ENCODE results near the genes ZNF90, ZNF100, ZNF492, ZNF728 and POP4.

- RRBS = no CpG with 5 or more reads among the region's 28 CpGs
Measured at GRCh38 chr19:19656546-19657212, 6.8 kb downstream of the ATP13A1 start.

GRCh38 chr19:19659375-19660197, 3.9 kb downstream of the ATP13A1 start:
- RRBS = no CpG with 5 or more reads among the region's 23 CpGs

DNA sequence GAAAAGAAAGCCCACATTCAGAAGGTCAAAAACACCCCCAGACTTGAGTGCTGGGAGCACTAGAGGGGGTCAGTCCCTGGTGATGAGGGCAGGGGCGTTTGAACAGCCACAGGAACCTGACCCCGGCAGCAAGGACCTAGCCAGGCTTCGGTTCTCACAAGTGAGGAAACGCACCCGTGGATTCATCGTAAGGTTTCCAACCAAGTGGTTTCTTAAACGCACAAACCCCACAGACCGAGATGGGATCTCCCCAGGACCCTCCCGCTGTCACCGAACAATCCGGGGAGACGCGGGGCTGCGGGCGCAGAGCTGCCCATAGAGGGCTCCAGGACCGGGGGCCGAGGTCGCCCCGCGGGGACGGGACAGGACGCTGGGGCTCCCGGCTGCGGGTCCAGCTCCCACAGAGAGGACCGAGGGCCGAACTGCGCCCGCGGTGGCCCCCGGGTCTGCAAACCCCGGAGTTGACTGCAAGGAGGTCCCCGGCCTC, 457 bp downstream of the ZNF14 start:
- RRBS = 1% methylated on average over 21 of the region's 32 CpGs

GRCh38 chr19:20077618-20078574, at the start of gene ZNF90:
TSS of gene ZNF90 (plus strand) at chr19:20078000.
- RRBS = no CpG with 5 or more reads among the region's 33 CpGs

DNA sequence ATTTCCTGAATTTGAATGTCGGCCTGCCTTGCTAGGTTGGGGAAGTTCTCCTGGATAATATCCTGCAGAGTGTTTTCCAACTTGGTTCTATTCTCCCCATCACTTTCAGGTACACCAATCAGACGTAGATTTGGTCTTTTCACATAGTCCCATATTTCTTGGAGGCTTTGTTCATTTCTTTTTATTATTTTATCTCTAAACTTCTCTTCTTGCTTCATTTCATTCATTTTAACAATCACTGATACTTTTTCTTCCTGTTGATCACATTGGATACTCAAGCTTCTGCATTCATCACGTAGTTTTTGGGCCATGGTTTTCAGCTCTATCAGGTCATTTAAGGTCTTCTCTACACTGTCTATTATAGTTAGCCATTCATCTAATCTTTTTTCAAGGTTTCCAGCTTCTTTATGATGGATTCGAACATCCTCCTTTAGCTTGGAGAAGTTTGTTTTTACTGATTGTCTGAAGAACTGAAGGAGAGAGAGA, 61.0 kb downstream of the ZNF486 start:
- RRBS = no CpG with 5 or more reads among the region's 4 CpGs

DNA sequence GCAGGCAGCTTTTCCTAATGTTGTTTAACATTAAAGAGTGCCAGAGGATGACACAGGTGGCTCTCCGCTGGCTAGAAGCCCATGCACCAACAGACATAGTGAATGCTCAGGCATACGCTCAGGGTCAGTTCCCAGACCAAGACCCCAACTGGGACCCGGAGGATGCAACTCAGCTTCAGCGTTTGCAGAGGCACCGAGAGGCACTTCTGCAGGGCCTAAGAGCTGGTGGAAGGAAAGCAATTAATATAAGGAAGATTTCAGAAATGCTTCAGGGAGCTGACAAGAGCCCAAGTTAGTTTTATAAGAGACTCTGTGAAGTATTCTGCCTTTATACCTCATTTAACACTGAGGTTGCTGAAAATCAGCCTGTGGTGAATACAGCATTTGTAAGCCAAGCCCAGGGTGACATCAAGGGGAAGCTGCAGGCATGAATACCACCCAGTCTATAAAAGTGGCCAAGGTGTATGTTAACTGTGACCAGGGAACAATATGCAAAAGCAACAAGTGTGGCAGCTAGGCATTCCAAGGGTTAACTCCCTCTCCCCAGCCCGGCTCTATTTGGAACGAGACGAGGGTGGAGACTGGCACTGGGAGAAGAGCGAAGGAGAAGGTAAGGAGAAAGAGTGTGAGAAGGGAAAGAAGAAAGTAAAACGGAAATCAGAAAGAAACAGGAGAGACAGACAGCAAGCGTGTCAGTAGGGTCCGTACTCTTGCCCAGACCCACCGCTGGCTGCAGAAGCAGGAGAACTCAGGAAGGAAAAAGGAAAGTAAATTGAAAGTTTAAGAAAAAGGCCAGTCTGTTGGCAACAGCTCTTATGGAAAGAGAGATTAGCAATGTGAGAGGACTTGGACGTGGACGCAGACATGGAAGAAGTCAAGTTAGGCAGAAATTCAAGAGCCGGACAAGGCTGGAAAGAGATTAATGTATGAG, 47.8 kb downstream of the ZNF626 start:
- RRBS = no CpG with 5 or more reads among the region's 16 CpGs

DNA sequence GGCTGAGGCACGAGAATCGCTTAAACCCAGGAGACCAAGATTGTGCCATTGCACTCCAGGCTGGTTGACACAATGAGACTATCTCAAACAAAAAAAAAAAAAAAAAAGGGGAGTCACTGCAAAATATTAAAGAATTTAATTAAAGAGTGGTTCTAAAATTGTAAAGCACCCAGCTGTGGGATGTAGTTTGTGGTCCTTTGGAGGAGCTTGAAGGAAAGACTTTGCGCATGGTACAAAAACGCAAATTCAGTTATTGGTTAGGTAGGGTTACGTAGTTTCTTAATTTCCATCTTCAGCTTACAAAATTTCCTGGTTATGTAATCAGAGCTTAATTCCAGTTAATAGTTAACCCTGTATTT, 932 bp downstream of the ZNF429 start:
- RRBS = no CpG with 5 or more reads among the region's 5 CpGs

DNA sequence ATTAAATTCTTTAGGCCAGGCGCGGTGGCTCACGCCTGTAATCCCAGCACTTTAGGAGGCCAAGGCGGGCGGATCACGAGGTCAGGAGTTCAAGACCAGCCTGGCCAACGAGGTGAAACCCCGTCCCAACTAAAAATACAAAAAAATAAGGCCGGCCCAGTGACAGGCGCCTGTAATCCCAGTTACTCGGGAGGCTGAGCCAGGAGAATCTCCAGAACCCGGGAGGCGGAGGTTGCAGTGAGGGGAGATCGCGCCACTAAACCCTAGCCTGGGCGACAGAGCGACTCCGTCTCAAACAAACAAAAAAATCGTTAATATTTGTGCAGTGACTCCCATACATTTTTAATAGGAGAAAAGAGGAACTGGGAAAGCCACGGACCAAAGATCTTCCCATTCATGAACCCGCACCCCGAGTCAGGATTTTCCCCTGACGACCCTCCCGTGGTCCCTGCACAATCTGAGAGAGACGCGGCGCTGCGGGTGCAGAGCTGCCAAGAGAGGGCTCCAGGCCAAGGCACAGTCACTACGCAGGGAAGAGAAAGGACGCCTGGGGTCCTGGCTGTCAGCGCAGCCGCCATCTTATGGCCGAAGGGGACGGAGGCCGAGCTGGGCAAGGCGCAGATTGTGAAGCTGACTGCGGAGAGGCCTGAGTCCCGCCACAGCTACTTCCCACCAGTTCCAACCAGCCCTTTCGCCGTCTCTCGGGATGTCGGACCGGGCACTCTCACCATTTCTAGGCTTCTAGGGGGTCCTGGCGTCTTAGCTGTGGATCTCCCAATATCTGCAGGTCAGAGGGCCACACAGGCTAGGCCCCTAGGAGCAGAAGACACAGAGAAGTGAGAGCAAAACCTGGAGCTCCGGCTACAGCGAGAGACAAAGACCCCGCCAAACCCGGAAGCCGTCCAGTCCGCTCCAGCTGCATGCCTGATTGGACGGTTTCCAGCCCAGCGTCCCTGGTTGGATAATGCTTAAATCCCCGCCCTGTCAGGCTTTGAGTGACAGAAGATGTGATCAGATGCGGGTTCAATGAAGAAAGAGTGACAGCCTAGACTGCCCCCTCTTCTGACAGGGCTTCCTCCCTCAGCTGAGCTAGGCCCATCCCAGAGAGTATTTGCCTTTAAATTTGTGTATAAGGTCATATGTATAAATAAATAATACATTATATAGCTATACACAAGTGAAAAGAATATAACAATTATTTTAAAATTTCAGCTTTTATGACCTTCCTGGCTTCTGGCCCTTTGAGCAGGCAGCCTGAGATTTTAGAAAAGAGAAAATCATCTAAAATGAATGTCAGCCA, at the start of gene ZNF100:
ZNF100 (minus strand) TSS at position 881 of the 1,300 bp plus-strand sequence.
- RRBS = no CpG with 5 or more reads among the region's 54 CpGs

GRCh38 chr19:22633897-22634465, at the start of gene ZNF492:
TSS of gene ZNF492 (plus strand) at chr19:22634324.
- RRBS = no CpG with 5 or more reads among the region's 26 CpGs

DNA sequence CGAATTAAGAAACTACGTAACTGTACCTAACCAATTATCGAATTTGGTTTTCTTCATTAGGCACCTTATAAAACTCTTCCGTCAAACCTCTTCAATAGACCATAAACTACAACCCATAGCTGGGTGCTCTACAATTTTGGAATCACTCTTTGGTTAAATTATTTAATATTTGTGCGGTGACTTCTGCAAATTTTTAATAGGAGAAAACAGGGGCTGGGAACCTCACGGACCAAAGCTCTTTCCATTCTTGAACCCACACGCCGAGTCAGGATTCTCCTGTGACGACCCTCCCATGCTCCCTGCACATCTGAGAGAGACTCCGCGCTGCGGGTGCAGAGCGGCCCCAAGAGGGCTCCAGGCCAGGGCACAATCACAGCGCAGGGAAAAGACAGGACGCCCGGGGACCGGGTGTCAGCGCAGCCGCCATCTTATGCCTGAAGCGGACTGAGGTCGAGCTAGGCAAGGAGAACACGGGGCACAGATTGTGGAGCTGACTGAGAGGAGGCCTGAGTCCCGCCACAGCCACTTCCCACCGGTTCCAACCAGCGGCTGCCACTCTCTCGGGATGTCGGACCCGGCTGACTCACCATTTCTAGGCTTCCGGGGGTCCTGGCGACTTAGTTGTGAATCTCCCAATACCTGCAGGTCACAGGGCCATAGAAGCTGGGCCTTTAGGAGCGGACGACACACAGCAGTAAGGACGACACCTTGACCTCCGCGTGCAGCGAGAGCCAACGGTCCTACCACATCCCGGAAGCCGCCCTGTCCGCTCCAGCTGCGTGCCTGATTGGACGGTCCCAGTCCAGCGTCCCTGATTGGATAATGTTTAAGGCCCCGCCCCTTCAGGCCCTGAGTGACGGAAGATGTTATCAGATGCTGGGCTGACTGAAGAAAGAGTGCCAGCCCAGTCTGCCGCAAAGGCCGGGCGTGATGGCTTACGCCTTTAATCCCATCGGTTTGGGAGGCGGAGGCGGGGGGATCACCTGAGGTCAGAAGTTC, at the start of gene ZNF728:
ZNF728 (minus strand) TSS at position 736 of the 999 bp plus-strand sequence.
- RRBS = 0% methylated on average over 2 of the region's 52 CpGs

DNA sequence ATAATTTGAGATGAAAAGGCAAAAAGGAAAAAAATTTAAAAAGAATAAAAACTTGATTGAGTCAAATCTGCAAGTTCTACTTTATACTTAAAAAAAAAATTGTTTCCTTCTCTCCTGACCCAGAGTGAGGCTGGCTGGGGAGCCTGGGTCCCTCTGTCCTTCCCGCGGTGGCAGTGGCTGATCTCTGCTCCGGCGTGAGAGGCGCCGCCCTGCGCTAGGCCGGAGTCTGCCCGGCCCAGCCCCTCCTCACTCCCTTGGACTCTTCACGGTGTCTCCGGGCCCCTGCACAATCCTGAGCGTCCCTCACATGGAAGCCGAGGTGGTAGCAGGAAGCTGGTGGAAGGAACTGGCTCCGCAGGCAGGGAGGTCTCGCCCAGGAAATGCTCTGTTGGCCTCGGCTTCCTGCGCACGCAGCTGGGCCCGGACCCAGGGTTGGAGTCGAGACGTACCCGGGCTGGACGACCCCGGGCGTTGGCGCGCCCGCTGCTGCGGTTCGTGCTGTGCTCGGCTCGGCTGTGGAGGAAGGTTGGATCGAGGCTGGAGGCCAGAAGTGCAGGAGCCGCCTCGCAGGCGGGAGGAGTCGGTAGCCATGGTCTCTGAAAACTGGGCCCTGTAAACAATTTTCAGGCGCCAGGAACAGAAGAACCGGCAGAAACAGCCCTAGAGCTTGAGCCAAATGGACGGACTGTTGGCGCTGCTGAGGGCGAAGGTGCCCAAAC, 46.4 kb downstream of the ZNF724 start:
- RRBS = no CpG with 5 or more reads among the region's 42 CpGs

- RRBS = no CpG with 5 or more reads among the region's 14 CpGs
Measured at GRCh38 chr19:23414758-23415446, 19.6 kb upstream of the ZNF91 start.

GRCh38 chr19:23467707-23468132, 72.4 kb upstream of the ZNF91 start:
- RRBS = no CpG with 5 or more reads among the region's 1 CpG

- RRBS = under 1% methylated on average over 8 of the region's 53 CpGs
Measured at GRCh38 chr19:24033356-24034510, 53.3 kb upstream of the ZNF254 start.

DNA sequence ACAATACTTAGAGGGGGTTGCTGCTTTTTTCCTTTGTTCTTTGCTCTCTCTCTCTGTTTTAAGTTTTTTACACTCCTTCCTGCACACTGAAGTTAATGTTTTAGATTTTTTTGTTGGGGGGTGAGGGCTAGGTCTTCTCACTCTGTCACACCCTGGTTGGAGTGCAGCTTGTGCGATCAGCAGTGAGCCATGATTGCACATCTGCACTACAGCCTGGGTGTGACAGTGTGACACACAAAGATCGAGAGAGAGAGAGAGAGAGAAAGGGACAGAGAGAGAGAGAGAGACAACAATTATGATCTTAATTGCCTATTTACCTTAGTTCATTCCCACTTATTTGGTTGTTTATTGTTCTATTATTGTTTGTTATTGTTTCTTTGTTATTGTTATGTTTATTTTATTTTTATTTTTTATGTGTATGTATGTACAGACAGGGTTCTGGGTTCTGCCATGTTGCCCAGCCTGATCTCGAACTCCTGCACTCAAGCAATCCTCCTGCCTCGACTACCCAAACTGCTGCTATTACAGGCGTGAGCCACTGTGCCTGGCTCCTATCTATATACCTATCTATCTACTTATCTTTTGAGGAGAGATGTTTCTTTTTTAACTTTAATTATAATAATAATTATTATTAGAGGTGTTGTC, 1432.1 kb downstream of the UQCRFS1 start:
- RRBS = no CpG with 5 or more reads among the region's 5 CpGs

GRCh38 chr19:29405656-29406106, 120.1 kb upstream of the VSTM2B start:
- RRBS = no CpG with 5 or more reads among the region's 16 CpGs

DNA sequence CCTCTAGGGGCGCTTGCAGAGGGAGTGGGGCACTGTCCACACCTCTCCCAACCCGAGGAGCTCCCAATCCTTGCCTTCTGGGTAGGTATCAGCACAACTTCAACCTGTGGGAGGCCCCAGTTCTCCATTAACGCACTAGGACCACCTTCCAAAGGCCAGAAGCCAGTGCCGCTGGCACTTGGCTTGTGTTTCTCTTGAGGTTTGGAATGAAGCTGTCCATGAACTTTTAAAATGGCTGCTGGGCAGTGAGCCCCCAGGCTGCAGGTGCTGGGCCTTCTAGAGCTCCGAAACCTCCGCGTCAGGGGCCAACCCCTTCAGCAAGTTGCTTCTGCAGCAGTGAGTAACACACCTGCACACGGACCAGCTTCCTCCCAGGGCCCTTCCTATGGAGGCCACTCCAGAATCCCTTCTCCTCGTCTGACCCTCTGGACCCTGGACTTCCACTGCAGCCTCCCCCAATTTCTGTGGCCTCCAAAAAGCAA, 108.5 kb upstream of the VSTM2B start:
- RRBS = no CpG with 5 or more reads among the region's 9 CpGs

GRCh38 chr19:29528319-29529091, 2.7 kb downstream of the VSTM2B start:
- RRBS = no CpG with 5 or more reads among the region's 68 CpGs

- RRBS = under 1% methylated on average over 15 of the region's 29 CpGs
Measured at GRCh38 chr19:29606120-29606443, at the start of gene POP4. TSS of gene POP4 (plus strand) at chr19:29606283.